Stomach (tissue), 7 donors: ENCODE results near the gene PSAP.

- PRO-cap = no peak
- RAMPAGE, long total RNA, 5 experiments = no peak in any of the 5 experiments
- RRBS = no CpG with 5 or more reads among the region's 11 CpGs
These were observed 19.0 kb upstream of the ADAMTS14 start for GRCh38 chr10:70653313-70653757.

DNA sequence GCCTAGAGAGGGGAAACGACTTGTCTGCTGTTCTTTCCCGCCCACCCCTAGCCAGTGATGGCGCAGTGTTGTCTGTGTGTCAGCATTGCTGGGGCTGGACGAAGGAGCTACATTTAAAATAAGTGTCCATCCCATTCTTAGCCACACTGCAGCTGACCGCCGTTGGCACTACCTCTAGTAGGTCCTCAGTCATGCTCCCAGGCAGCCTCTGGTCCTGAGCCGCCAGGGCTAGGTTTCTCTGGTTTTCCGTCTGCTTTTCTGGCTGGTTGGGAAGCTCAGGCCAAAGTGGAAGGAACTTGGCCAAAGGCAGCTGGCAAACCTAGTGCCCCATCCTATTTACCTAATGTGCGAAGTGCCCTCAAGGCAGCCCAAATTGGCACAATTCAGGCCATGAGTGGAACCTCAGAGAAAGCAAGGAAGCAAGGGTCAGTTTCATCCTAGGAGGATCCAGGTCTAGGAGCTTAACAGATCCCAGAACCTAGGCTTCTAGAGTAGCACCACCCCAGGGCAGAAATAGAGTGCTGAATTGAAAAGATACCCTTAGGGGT, 1.8 kb downstream of the PCBD1 start:
- PRO-cap = no peak
- RAMPAGE, long total RNA, 5 experiments = no peak in any of the 5 experiments
- RRBS = no CpG with 5 or more reads among the region's 9 CpGs

DNA sequence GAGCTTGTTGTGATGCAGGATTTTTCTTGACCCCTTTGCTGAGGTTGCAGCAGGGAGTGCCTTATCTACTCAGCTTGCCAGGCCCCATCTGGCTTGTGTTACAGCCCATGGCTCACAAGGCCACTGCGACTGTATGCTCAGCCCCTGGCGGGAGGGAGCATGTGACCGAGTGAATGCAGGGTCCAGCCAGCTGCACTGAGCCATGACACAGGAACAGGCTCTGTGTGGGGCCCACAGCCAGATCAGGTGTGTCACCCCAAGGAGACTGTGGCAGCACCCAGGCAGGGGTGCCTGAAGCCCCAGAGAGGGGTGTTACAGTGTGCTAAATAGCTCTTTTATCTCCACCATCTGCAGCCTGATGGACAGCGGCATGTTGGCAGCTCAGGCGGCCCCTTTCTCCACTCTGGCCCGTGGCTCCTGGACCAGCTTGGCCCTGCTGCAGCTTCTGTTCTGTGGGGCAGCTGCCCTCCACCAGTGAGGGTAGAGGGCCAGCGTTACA, 2.6 kb upstream of the PCBD1 start:
- PRO-cap = no peak
- RAMPAGE, long total RNA, 5 experiments = no peak in any of the 5 experiments
- RRBS = no CpG with 5 or more reads among the region's 7 CpGs

DNA sequence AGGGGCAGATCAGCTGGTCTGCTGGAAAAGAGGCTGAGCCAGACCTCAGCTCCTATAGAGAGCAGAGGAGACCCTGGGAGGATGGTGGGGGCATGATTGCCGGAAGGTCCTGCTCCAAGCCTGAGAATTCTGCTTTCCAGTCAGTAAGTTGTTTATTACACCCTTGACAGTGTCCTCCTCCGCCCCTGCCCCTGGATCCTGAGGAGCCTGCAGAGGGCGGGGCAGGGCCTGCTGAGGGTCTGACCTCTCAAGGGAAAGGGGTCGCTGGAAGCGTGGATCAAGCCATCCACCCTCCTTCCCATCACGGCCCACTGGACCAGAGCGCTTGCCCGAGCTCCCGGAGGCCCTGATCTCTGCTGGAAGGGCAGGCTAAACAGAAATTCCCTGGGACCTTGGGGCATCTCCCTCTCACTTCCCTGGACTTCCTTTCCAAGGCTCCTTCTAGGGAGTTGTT, 16.9 kb downstream of the UNC5B start:
- PRO-cap = no peak
- RAMPAGE, long total RNA, 5 experiments = no peak in any of the 5 experiments
- RRBS = no CpG with 5 or more reads among the region's 9 CpGs

DNA sequence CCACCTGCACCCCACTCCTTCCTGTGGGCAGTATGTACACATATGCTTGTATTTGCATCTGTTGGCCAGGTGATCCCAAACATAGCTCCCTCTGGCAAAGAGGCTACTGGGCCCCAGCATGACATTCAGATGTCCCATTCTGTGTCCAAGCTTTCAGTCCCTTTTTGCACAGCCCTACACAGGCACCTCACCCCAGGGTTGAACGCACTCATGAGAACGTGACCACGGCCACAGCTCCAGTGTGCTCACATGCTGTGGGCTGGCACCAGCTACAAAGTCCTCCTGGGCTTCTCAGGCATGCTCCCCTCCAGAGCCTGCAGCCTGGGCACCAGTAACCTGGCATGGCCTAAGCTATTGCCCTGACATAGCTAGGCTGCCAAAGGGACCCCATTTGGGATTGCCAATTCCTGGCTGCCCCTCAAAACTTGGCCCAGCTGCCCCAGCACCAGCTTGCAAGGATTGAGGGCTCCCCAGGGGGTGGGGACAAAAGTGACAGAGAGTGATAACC, 36.6 kb downstream of the UNC5B start:
- PRO-cap = no peak
- RAMPAGE, long total RNA, 5 experiments = no peak in any of the 5 experiments
- RRBS = no CpG with 5 or more reads among the region's 3 CpGs

DNA sequence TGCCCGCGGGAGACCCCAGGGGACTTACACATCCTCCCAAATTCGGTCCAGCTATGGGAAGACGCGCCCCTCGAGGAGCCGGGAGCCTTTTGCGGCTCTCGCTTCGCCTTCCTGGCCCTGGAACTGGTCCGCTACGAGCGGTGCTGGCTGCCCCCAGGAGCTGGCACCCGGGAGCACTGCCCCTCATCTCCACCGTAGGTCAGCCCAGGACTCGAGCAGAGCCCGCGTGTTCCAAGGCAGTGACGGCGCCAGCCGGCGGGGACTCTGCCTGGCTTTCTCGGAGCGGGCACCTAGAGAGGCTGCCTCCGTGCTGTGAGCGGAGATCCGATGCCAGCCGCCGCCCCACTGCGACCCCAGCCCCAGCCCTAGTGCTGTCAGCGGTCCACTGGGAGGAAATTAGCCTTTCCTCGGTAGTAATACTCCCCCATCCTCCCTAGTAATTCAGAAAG, 1.2 kb downstream of the CDH23 start:
- PRO-cap = no peak
- RAMPAGE, long total RNA, 5 experiments = no peak in any of the 5 experiments
- RRBS = 8% methylated on average over 13 of the region's 32 CpGs

DNA sequence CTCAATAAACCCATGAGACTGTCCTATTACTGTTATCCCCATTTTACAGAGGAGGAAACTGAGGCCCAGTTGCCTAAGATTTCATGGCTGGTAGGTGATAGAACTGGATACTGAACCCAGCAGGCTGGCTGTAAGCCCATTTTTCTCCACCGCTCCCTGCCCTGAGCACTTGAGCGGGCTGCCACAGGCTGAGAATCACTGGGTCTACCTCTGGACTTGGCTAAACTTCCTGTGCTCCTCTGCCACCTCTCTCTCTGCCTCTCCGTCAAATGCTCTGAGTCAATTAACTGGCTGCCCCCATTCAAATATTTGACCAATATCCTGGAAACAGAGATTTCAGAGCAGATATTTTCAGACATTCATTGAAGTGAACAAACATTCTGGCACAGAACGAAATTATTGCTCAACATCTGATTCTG, 129.7 kb downstream of the C10orf105 start:
- PRO-cap = no peak
- RAMPAGE, long total RNA, 5 experiments = no peak in any of the 5 experiments
- RRBS = no CpG with 5 or more reads among the region's 4 CpGs

DNA sequence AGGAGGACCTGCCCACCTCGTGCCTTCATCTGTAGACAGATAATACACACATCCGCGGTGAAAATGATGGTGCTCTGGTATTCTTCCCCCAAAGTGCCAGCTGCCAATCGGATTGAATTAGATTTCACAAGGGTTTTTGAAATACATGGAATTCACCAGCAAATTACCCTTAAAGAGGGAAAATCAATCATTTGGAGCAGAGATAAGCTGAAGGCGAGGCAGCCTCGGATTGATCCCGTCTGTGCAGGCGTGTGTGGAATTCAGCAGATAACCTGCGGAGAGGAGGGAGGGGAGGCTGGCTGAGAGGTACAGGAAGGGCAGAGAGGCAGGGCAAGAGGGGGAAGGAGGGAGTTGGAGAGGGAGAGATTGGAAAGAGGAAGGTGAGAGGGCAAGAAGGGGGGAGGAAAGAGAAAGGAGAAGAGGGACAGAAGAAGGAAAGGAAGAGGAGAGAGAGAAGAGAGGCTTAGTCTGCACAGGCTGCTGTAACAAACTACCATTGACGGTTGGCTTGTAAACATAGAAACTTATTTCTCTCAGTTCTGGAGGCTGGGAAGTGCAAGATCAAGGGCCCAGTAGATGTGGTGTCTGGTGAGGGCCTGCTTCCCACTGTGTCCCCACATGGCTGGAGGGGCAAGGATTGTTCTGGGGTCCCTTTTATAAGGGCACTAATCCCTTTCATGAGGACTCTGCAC, 84.1 kb downstream of the C10orf105 start:
- PRO-cap = no peak
- RAMPAGE, long total RNA, 5 experiments = no peak in any of the 5 experiments
- RRBS = no CpG with 5 or more reads among the region's 10 CpGs

- PRO-cap = no peak
- RAMPAGE, long total RNA, 5 experiments = no peak in any of the 5 experiments
- RRBS = 15% methylated on average over 7 of the region's 29 CpGs
These were observed 81.2 kb downstream of the C10orf105 start for GRCh38 chr10:71638021-71639192.

- PRO-cap = unidirectional peak, plus-strand start at chr10:71717960
- RAMPAGE, long total RNA, 5 experiments = no peak in any of the 5 experiments
- RRBS = no CpG with 5 or more reads among the region's 10 CpGs
These were observed 2.0 kb downstream of the C10orf105 start for GRCh38 chr10:71717266-71718214.

DNA sequence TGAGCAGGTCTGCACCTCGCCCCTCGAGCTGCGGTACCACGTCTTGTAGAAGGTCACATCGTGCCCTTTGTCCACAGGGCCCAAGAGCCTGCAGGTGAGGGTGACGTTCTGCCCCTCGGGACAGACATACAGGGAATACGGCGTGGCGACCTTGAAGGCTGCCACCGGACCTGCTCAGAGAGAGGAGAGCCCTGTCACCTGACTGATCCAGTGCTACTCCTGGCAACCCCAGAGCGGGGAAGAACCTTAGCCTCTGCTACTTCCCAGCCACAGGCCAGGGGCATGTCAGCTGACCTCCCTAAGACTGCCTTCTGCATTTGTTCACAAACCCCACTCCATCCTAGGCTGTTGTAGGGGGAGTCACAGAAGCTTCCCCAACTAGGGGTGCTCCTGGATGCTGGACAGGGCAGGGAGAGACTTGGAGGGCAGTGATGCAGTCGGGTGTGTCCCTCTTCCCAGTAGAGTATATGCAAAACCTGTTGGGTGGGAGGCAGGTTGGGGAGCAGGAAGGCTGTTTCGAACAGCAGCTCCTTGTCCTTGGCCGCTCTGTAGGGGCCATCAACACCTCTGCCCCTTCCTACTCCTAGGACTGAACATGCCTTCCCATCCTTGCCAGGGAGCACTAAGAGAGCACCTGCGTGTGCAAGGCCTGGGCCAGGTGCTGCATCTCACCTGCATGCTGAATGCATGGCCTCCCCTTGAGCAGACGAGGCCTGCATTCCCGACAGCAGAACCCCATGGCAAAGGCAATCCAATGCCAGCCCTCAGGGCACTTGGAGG, 11.3 kb downstream of the VSIR start:
- PRO-cap = no peak
- RAMPAGE, long total RNA, 5 experiments = no peak in any of the 5 experiments
- RRBS = no CpG with 5 or more reads among the region's 18 CpGs

DNA sequence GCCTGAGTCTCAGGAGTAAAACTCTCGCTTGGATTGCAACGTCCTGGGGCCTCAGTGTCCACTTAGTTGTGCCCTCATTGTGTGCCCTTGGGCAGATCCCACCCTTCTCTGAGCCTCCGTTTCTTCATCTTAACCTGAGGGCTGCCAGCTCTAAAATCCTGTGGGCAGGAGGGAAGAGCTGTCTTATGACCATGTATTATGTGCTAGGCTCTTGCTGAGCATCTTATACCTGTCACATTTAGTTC, 7.0 kb downstream of the VSIR start:
- PRO-cap = no peak
- RAMPAGE, long total RNA, 5 experiments = no peak in any of the 5 experiments
- RRBS = no CpG with 5 or more reads among the region's 3 CpGs

DNA sequence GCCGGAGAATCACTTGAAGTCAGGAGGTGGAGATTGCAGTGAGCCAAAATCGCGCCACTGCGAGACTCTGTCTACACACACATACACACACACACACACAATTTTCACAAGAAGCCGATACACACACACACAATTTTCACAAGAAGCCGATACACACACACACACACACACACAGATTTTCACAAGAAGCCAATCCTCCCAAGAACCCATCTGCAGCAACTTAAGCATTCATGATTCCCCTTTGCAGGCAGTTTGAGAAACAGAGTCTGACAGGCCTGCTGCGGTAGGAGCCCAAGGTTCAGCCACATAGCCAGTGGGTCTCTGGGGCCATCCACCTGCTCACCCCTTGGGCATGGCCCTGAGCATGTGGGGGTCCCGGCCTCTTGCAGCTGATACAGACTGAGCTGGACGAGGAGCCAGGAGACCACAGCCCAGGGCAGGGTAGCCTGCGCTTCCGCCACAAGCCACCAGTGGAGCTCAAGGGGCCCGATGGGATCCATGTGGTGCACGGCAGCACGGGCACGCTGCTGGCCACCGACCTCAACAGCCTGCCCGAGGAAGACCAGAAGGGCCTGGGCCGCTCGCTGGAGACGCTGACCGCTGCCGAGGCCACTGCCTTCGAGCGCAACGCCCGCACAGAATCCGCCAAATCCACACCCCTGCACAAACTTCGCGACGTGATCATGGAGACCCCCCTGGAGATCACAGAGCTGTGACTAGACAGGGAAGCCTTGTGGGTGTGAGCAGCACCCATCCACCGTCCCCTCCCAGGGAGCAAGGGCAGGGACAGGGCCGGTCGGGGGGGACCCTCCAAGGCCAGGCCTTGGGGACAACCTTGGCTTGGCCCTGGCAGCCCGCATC, 36.3 kb downstream of the PSAP start:
- PRO-cap = no peak
- RAMPAGE, long total RNA, 5 experiments = no peak in any of the 5 experiments
- RRBS = no CpG with 5 or more reads among the region's 34 CpGs

DNA sequence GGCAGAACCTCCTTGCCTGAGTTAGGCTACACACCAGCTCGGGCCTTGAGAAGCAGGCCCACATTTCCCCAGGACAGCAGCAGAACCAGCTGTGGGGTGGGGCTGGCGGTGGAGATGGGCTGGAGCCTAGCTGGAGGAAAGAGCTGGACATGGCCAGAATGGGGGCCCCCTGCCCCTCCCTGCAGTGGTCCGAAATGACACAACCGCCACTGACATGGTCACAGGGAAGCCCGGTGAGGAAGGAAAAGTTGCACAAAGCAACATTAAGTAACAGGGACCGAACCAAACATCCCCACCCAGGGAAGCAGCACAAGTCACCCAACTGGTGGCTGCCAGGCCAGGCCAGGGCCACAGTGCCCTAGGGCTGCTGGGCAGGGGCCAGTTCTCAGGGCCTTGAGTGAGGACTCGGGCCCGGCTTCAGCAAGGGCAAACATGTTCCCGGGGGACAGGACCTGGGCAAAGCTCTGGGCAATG, 33.2 kb downstream of the PSAP start:
- PRO-cap = no peak
- RAMPAGE, long total RNA, 5 experiments = no peak in any of the 5 experiments
- RRBS = no CpG with 5 or more reads among the region's 9 CpGs

- PRO-cap = no peak
- RAMPAGE, long total RNA, 5 experiments = no peak in any of the 5 experiments
- RRBS = no CpG with 5 or more reads among the region's 6 CpGs
These were observed 19.9 kb downstream of the PSAP start for GRCh38 chr10:71831042-71831673.

DNA sequence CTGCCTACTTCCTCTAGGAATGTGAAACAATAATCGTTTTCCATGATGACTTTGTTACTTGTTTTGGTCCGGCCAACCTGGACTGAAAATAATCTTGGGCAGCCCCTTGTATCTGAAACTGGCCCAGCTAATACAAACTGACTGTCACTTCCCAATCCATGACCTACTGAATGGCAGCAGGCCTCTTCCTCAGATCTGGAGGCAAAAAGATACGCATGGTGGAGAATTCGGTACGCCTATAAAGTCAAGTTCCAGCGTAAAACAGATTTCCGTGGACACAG, 14.3 kb downstream of the PSAP start:
- PRO-cap = no peak
- RAMPAGE, long total RNA, 5 experiments = no peak in any of the 5 experiments
- RRBS = 13% methylated on average over 1 of the region's 7 CpGs

GRCh38 chr10:71850610-71851643, at the start of gene PSAP:
Gene PSAP (minus strand): TSS chr10:71851251.
- PRO-cap = bidirectional peak, plus-strand start at chr10:71851465, minus-strand start at chr10:71851249
- RAMPAGE, long total RNA, 5 experiments = start-site peak on the minus strand in 4 of 5 experiments, at chr10:71851237-71851305 at its widest, 880 to 6,022 reads per replicate
- RRBS = 0% methylated on average over 4 of the region's 59 CpGs

- PRO-cap = no peak
- RAMPAGE, long total RNA, 5 experiments = no peak in any of the 5 experiments
- RRBS = 21% methylated on average over 5 of the region's 19 CpGs
These were observed 27.5 kb upstream of the PSAP start for GRCh38 chr10:71878358-71879209.

- PRO-cap = no peak
- RAMPAGE, long total RNA, 5 experiments = no peak in any of the 5 experiments
- RRBS = no CpG with 5 or more reads among the region's 10 CpGs
These were observed 6.0 kb downstream of the CHST3 start for GRCh38 chr10:71970189-71970698.

GRCh38 chr10:72016829-72017609, 52.8 kb downstream of the CHST3 start:
- PRO-cap = no peak
- RAMPAGE, long total RNA, 5 experiments = no peak in any of the 5 experiments
- RRBS = 35% methylated on average over 3 of the region's 12 CpGs